Skin of body (tissue), 2 donors: ENCODE measurements around the genes SSUH2 and OGG1.

DNA sequence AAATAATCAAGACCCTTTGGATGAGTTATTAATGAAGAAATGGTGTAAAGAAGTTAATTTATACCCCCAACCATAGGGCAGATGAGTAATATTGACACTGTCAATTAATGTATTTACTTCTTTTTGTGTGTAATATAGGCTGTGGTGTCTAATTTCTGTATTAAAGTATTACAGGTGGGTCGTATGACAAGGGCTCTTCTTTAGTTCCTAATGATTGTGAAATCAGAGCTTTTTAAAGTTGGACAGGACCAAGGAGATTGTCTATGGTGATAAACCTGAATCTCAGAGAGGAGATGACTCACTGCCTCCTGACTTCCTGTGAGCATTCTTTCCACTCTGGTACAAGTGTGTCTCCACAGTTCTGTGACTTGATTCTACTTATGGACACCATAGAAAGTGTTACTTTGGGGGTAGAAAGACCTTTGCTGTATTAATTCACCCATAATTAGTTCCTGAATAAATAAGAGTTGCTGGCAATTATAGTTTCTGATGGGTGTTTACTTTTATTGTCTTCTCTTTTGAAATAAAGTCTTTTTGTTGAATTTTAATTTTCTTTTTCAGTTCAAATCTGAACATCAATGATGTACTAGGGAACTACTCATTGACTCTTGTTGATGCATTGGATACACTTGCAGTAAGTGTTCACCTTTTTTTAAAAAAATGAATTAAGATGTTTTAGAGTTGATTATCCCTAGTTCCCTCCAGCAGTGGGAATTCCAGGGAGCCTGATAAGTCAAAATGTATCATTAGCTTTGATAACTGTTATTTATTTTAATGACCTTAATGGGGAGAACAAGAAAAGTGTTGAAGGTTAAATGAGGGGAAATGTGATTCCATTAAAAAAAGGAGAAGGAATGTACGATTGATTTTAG, 7.4 kb downstream of the EDEM1 start:
- RAMPAGE, long total RNA: no peak

- RAMPAGE, long total RNA: no peak
Measured at GRCh38 chr3:5199202-5200021, 11.9 kb downstream of the EDEM1 start.

- RAMPAGE, long total RNA: no peak
Measured at GRCh38 chr3:5216264-5217366, 29.1 kb downstream of the EDEM1 start.

DNA sequence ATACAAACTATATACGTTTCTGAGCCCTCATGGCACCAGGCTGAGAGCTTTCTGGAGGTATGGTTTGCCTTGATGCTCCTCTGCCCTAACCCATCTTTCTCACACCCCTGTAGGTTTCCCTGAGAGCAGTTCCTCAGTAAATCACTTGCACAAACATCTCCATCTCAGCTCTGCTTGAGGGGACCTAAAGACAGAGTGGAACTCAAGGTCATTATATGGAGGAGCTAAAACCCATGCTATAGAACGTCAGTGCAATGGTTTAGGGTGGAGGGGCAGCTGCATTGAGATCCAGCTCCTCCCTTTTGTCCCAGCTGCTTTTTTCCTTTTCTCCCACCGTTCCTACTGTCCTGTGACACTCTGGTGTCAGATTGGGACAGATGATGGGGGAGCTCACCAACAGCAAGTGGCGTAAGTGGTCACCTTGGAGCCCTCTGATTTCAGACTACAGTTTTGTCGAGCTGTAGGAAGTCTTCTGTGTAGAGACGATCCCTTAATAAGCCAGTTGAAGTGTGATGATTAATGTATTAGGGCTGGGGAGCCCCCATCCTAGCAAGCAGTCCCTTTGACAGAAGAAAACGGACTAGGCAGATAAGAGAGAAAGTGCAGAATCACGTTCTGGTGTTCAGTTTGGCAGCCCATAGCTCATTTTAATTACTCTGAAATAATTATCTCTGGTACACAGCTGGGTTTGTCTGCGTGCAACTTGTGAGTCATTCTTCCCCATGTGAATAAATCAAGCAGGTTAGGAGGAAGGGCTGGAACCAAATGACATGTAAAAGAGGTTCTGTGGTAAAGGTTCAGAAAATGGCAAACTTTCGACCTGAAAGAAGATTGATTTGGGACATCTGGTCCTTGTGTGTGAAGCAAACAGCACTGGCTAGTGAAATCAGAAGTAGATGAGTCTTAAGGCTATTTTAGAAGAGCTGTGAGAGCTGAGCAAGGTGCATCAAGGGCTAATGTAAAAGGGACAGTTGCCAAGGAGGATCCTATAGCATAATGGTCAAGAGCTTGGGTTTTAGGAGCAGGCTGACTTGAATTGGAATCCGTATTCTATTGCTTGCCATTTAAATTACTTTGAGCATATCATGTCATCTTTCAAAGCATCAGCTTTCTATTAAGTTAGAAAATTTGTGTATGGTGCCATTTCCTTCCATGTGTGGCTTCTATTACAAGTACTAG, 241.3 kb downstream of the EDEM1 start:
- RAMPAGE, long total RNA: no peak

DNA sequence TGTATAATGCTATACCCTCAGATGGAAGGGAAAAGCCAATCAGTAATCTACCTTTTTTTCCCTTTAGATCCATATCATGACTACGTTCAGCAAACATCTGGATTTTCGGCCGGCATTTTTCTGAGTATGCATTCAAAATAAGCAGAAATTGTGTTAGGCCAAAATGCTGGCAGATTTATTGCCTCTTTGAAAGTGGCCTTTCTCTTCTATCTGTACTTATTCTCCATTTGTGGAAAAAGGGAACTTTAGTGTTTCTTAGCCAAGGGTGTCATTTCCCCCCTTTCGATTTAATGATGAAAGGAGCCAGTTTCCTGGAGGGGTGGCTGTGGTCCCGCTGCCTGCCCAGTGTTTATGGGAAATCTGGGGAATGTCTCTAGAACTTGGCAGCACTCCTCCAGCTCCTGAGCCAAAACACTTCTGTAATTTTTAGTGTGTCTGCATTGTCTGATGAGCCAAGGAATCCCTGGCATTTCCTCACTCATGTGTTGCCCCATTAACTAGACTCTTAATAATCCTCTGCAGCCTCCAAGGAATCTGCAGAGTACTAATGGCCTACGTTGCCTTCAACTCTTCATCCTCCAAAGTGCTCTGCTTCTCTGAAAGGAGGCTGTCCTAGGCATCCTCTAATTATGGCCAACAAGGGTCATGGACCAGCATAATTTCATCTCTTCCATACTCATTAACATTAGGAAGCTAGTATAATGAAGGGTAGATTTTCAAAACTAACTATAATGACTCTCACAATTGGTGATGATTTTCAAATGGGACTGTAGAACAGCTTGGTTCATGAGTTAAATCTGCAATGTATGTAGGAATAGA, 448.8 kb downstream of the GRM7 start:
- RAMPAGE, long total RNA: no peak

GRCh38 chr3:8460923-8461509, 40.6 kb upstream of the LMCD1 start:
- RAMPAGE, long total RNA: no peak

DNA sequence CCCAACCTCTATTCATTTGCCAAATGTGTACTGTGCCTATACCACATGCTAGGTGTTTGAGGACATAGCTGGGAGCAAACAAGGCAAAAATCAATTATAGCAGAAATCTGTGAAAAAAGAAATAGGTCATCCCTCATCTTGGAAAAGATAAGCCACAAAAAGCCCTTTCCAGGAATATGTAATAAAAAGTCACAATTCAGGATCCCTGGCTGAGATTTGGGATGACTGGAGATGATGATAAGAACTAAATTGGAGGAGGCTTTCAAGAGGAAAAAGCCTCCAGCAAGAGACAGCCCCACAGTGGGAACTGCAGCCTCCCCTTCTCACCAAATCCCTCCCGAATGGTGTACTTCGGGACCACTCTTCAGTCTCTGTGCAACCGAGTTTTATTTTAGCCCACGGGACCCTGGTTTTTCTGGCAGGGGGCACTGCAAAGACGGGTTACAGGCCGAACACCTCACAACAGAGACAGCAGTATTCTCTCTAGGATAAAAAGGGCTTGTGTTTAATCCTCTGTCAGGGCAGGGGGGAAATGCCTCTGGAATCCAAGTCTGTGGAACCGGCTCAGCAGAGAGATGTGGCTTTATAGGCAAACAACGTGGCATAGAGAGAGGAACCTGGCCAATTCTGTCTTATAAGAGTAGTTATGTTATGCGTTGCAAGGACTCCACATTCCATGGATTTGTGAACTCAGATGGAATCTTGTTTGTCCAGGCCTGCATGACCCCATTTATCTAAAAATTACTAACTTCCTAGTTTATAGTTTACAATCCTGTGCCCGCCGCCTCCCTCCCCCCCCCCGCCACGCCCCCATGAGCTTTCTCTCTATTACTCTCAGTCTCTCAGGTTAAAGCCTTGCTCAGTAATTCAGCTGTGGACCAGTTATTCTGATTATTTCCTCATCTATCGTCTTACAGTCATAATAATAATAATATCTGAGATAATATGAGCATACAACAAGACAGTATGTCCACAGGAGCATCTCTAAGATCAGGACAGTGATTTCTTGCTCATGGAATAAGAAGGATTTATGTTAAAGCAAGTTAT, 1.1 kb upstream of the LMCD1 start:
- RAMPAGE, long total RNA: no peak

- RAMPAGE, long total RNA: no peak
Measured at GRCh38 chr3:8503899-8504990, 2.6 kb downstream of the LMCD1 start.

DNA sequence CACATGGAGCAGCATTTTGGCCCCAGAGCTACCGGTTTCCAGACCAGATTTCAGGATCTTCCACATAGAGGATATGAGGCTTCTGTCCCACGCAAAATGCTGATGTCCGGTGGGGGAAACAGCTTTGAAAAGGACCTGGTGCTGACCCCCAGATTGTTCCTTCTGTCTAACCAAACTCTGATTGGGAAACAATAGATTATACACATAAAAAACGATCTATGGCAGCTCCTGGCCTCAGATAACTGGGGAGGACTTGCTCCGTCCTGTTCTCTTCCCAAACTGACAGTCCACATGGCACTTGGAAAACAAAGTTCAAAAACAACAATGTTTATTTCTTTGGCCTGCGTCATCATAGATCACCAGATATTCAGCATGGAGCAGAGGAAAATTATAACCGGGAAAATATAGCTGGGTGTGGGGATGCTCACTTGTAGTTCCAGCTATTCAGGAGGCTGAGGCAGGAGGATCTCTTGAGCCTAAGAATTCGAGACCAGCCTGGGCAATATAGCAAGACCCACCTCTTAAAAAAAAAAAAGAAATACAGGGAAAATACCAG, 63.8 kb downstream of the SSUH2 start:
- RAMPAGE, long total RNA: no peak

- RAMPAGE, long total RNA: no peak
Measured at GRCh38 chr3:8644650-8645031, at the start of gene SSUH2. Gene SSUH2, minus strand, starts transcription at chr3:8644798.

DNA sequence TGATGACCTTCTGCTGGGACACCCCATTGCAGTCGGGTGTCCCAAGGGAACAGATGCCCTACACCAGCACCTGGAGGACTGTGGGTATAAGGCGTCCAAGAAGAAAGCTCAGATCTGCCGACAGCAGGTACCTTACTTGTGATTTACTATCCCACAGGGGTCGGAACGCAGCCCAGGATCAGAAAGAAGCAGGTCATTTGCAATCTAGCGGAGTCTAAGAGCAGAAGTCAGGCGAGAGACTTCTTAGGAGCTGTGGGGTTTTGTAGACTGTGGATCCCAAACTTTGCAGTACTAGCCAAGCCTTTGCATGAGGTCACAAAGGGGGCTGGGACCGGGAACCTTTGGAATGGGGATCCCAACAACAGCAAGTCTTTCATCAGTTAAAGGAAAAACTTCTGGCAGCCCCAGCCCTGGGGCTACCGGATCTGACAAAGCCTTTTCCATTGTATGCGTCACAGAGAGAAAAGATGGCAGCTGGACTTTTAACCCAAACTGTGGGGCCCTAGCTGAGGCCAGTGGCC, 30.9 kb upstream of the SSUH2 start:
- RAMPAGE, long total RNA: no peak

DNA sequence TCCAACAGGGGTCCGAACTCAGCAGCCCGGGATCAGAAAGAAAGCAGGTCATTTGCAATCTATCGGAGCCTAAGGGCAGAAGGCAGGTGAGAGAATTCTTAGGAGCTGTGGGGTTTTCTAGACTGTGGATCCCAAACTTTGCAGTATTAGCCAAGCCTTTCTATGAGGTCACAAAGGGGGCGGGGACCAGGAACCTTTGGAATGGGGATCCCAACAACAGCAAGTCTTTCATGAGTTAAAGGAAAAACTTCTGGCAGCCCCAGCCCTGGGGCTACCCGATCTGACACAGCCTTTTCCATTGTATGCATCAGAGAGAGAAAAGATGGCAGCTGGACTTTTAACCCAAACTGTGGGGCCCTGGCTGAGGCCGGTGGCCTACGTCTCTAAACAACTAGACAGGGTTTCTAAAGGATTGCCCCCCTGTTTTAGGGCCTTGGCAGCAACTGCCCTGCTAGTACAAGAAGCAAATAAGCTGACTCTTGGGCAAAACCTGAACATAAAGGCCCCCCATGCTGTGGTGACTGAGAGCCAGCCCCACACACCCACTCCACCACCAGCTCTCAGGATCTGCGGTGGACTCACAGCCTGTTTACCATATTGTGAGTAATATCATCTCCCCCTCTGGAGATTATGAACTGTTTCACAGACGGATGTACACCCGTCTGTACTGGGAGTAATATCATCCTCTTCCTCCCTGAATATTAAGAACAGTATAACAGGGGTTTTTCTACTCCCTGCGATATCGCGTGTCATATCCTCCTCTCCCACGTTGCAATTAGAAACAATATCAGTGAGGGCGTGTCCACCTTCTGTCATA, 32.9 kb upstream of the SSUH2 start:
- RAMPAGE, long total RNA: no peak

DNA sequence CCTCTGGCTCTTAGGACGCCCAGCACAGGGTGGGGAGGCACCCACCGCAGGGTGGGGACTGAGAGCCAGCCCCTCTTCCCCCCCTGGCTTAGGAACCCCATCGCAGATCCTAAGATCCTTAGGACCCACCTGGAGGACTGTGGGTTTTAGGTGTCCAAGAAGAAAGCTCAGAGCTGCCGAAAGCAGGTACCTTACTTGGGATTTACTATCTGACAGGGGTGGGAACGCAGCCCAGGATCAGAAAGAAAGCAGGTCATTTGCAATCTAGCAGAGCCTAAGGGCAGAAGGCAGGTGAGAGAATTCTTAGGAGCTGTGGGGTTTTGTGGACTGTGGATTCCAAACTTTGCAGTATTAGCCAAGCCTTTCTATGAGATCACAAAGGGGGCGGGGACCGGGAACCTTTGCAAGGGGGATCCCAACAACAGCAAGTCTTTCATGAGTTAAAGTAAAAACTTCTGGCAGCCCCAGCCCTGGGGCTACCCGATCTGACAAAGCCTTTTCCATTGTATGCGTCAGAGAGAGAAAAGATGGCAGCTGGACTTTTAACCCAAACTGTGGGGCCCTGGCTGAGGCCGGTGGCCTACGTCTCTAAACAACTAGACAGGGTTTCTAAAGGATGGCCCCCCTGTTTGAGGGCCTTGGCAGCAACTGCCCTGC, 37.3 kb upstream of the SSUH2 start:
- RAMPAGE, long total RNA: no peak

DNA sequence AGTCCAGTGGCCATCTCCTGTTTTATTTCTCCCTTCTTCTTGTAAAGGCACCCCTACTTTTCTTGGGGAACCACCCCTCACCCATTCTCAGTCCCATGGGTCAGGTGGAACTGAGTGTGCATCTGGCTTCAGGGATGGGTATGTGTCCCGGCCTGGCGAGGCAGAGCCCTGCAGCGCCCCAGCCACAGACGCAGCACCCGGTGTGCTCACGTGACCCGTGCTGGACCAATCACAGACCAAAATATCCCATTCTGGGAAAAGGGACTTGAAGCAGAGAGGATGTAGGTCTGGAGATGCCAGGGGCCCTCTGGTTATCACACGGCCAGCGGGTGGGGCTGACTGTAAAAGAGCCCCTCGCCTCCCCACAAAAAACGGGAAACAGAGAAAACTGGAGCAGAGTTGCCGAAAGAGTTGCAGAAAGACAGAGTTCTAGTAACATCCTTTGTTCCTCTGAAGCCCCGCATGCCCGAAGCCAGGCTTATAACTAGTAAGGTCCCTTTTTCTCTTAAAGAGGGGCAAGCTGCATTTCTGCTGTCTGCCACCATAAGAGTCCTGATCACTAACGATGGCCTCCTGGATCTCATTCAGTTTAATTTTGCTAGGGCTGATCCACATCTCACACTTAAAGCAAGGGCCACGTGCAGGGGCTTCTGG, 138.1 kb upstream of the RAD18 start:
- RAMPAGE, long total RNA: no peak

DNA sequence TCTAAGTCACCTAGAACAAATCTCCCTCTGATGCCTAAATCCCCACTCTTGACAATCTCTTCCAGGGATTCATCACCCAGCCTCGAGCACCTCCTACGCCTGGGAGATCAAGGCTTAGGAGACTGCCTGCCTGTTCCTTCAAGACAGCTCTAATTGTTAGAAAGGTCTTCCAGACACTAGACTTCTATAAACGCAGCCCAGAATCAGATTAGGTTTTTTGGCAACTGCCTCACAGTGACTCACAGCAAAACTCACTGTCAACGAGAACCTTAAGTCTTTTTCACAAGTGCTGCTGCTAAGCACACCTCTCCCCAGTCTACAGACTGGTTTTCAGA, 23.1 kb downstream of the SRGAP3 start:
- RAMPAGE, long total RNA: no peak

DNA sequence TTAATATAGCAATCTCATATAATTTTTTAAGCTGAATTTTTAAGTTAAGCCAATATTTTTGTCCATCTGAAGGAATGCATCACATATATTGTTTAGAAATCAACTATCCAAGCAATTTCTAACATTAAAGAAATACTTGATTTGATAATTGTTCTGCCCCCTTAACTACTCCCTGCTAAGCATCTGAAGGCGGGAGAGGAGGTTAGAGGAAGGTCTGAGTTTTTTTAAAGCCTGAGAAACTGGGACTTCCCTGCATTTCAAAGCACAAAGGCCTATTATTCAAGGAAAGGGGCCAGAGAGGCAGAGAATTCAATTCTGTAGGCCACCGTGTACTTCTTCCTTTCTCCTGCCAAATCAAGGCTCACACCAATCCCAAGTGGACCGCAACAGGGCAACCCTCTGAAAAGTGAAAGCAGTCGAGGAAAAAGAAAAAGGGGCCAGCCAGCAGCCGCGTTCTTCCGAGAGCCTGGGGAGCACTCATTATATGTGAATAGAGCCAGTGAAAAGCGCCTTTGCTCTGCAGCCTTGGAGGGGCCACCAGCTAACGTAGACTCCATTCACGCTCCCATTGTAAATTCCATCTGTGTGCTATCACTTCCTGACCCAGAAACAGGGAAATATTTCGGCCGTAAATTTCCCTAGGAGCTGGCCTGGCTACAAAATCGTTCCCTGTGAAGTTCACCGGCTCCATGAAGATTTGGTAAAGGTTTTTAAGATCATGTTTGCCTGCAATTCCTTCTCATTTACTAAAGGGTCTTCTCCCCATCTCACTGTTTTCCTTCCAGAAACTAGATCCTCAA, 46.0 kb upstream of the THUMPD3 start:
- RAMPAGE, long total RNA: no peak

DNA sequence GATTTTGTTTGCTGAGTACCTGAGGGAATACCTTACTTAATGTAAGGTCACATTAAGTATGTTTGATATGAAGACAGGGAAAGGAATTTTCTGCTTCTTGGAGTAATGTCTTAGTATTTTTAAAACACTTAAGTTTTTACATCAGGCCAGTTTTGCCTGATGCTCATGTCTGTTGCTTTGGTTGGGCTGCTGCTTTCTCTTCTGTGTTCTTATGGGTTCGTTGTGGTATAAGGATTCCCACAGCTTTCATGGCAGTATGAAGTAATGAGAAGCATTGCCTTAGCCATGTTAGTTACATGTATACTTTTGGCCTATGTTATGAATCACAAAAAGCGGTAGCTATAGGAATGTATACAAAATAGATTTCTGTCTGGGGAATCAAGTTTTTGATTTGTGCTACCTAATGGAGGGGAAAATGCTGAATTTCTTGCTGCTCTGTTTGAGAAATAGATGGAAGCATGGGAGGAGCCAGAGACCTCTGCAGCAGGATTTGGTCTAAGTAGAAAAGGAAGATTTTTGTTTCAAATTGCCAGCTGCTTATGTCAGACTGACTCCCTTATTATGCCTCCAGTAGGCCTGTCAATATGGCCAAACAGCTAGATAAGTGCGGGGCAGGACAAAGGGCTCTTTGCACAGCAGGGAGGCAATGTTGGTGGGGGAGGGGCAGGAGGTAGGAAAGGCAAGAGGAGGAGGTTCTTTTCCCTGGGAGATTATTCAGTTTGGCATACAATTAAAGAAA, 5.2 kb downstream of the SETD5 start:
- RAMPAGE, long total RNA: no peak

DNA sequence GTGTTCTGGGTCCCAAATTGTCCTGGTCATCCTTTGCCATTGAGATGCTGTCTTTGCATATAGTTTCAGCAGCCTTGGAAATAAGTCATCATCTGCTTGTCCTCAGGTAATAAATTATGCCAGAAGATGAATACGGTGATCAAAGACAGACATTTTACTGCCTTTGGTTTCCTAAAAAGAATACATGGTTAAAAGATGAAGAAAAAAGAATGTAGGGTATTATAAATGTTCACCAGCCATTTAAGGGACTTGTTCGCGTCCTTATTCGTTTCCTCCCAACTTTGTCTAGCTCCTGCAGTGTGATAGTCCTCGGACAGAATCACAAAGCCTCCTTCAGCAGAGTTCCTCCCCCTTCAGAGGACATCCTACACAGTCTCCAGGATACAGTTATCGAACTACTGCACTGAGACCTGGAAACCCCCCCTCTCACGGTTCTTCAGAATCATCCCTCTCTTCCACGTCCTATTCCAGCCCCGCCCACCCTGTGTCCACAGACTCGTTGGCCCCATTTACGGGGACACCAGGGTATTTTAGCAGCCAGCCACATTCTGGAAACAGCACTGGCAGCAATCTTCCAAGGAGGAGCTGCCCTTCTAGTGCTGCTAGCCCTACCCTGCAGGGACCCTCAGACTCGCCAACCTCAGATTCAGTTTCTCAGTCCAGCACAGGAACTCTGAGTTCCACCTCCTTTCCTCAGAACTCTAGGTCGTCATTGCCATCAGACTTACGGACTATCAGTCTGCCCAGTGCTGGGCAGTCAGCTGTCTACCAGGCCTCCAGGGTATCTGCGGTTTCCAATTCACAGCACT, 78.0 kb downstream of the SETD5 start:
- RAMPAGE, long total RNA: no peak

DNA sequence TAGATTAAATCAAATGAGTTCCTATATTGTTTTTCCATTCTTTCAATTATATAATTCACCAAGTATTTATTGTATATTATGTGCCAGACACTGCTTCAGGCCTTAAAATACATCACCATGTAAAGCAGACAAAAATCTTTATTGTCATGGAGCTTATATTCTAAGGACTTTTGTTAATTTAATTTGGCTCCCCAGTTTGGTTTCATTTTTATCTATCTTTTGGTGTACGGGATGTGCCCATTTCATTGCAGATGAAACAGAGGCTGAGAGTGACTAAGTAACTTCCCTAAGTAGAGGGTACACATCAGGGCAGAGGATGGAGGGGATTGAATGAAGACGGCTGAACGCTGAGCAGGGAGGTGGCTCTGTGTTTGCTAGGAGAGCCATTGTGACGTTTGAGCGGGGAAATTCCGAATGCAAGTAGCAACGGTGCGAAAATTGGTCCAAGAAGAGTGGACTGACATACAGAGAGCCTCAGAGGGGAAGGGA, 13.4 kb downstream of the MTMR14 start:
- RAMPAGE, long total RNA: no peak

DNA sequence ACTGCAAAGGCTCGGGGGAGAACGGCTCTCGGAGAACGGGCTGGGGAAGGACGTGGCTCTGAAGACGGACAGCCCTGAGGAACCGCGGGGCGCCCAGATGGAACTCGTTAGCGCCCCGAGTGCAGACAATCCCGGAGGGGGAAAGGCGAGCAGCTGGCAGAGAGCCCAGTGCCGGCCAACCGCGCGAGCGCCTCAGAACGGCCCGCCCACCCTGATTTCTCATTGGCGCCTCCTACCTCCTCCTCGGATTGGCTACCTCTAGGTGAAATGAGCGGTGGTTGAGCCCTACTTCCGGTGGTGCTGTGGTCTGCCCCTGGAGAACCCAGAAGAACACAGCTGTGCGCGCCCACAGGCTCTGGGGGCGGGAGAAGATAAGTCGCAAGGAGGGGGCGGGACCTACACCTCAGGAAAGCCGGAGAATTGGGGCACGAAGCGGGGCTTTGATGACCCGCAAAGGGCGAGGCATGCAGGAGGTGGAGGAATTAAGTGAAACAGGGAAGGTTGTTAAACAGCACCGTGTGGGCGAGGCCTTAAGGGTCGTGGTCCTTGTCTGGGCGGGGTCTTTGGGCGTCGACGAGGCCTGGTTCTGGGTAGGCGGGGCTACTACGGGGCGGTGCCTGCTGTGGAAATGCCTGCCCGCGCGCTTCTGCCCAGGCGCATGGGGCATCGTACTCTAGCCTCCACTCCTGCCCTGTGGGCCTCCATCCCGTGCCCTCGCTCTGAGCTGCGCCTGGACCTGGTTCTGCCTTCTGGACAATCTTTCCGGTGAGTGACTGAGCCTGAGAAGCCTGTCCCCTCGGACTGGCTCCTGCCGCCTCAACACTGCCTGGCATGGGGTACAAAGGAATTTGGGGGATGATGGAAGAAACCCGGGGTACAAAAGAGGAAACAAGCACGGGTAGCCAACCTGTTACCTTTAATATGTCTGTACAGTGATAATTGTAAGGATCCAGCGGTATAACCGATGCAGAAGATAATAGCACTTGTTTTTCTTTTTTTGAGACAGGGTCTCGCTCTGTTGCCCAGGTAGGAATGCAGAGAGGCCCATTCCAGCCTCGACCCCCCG, at the start of gene OGG1:
Gene OGG1 (plus strand): TSS at position 294 of the 1,066 bp plus-strand sequence.
- RAMPAGE, long total RNA: no peak